Umbilical cord (tissue), 2 donors: ENCODE measurements around a stretch of chr20.

GRCh38 chr20:9953750-9954166, 81.0 kb upstream of the ANKEF1 start:
- RAMPAGE, long total RNA, result no peak

GRCh38 chr20:10453640-10453880, 18.5 kb downstream of the SLX4IP start:
- RAMPAGE, long total RNA, result no peak

DNA sequence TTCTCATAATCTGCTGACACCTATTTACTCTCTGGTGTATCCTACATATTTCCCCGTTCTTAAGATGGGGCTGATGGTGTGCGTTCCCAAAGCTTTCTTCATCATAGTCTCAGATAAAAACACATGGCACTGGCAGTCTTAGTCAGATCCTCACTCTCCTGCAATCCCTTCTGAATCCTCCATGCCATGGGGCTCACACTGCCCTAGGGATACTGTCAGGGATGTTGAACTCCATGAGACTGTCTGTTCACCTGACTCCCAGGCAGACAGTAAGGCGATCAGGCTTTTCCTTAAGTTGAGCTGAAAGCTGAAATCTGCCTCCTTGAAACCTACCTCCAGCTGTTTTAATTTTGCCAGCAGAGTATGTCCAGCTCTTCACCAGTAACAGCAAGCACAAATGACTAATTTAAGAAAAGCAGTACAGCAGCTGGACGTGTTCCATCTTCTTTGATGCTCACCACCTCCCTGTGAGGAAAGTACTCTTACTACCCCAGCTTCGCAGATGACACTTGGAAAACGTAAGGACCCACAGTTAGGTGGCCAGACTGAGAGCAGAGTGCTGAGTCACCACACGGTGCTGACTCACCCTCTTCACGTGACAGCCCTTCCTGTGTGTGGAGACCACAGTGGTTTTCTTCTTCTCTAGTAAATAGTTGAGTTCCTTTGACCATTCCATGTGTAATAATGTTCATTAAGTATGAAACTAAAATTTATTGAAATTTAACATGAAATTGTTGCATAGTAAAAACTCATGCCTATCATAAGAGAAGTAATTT, 76.3 kb downstream of the SLX4IP start:
- RAMPAGE, long total RNA, result no peak

- RAMPAGE, long total RNA, result no peak
These were observed 86.1 kb downstream of the SLX4IP start for GRCh38 chr20:10521103-10521659.

DNA sequence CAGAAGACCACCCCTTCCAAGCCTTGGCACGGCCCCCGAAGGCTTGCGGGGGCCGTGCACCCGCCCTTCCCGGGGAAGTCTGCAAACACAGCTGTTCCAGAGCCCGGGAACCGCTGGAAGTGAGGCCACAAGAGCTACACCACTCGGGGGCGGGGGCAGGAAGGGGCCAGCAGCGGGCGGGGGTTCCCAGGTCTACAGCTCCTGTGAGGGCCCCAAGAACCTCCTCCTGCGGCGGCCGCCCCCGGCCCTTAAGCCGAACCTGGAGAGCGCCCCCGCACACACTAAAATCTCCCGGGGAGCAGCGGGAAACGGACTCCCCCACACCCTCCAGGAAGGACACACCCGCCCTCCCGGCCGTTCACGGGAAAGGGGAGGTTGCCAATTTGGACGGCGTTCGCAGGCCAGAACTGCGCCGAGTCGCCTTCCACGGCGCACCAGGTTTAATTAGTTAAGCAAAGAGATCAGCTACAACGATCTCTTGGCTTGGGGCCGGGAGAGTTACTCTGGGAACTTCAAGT, 1.8 kb downstream of the JAG1 start:
- RAMPAGE, long total RNA, result no peak

DNA sequence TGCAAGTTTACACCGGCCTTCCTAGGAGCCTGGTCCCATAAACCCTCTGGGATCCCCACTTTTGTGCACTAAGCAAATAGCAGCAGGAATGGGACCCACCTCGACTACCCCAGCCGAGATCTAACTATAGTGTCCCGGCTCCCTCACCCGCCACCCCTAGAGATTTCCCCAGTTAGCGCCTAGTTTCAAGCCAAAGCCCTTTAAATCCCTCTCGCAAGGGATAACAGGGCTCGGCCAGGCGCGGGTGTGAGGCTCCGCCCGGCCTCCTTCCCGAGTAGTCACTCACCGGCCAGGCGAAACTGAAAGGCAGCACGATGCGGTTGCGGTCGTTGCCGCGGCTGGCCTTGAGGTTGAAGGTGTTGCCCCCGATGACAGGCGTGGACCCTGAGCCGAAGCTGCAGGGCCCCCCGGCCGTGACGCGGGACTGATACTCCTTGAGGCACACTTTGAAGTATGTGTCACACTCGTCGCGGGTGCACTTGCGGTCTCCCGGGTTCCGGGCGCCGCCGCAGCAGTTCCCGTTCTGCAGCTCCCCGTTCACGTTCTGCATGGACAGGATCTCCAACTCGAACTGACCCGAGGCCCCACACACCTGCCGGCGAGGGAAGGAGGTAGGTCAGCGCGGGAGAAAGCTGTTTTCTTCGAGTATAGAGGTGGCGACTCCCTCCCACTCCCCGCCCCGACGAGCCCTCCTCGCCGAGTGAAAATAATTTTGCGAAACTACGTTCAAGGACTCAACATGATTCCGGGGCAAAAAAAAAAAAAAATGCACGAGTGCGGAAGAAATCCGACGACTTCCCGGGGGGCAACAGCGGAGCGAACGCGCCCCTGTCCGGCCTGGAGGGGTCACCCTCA, 1.2 kb downstream of the JAG1 start:
- RAMPAGE, long total RNA, result no peak

DNA sequence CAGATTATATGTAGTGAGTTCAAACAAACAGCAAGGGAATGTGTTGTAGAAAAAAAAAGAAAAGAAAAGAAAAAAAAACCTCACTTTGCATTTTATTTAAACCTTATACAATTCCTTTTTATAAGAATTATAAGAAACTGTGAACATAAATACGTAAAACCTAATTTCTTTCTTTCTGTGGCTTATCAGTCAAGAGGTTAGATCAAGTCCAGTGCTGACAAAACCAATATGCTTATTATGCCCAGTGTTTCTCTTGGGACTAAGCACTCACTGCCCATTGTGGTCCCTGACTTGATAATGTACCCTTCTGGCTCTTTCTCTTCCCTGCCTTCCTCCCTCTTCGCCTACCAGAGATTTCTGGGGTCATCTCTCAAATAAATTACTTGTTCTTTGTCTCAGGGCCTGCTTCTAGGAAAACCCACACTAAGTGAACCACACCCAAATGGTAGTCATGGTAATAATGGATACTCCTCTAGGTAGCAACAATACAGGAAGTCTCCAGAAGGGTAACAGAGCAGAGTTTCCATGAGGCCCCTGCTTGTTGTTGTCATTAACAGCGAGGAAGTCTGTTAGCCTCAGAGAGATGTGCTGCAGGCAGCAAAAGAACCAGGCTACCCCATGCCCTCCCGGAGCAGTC, 9.7 kb downstream of the ISM1 start:
- RAMPAGE, long total RNA, result no peak

GRCh38 chr20:13267119-13267679, 46.1 kb downstream of the ISM1 start:
- RAMPAGE, long total RNA, result no peak

GRCh38 chr20:13430122-13430665, 208.5 kb downstream of the TASP1 start:
- RAMPAGE, long total RNA, result no peak

- RAMPAGE, long total RNA, result no peak
These were observed 67.5 kb downstream of the NDUFAF5 start for GRCh38 chr20:13852244-13852720.

GRCh38 chr20:13995830-13996458, 628 bp downstream of the MACROD2 start:
- RAMPAGE, long total RNA, result no peak

GRCh38 chr20:15080659-15081040, 743.2 kb upstream of the FLRT3 start:
- RAMPAGE, long total RNA, result no peak

DNA sequence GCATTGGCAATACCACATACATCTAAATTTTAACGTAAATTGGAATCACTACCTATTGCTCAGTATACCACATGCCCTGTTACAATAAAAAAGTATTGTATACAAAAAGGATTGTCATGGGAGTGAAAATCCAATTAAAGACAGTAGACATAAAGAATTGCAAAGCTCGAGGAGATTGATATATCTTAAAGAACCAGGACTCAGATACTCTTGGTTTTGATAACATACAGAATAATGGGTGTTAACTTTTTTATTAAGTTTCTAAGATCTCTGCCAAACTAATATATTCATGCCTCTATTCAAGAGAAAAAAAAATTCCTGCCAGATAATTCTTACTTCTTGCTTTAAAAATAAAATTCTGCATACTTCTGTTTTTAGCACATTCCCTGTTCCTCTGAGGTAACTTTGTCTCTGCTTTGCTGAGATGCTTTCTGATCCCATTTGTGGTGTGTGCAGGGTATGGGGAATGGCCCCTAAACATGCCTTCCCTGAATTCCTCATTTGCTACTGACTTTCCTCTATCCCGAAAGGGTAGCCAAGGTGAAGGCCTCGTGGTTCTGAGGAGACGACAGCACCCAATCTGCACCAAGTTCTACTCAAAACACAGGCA, 958.6 kb downstream of the KIF16B start:
- RAMPAGE, long total RNA, result no peak

DNA sequence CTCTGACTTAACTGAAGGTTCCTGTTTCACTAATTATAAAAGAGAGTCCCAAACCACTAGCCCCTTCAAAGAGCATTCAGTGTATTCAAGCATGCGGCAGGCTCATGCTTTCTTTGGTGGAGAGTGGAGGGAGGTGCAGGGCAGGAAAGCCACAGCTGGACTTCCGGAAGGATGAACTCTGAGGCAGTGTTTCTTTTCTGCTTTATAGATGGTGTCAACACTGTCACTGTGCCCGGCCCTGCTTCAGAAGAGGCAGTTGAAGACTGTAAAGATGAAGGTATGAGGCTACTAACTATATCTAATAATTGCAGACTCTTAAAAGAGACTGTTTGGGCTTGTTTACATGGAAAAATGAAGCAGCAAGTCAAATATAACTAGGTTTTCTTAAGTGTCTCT, 636.0 kb downstream of the KIF16B start:
- RAMPAGE, long total RNA, result no peak

GRCh38 chr20:17228554-17229068, 1.8 kb downstream of the PCSK2 start:
- RAMPAGE, long total RNA, result no peak

GRCh38 chr20:17556823-17557256, 13.0 kb upstream of the DSTN start:
- RAMPAGE, long total RNA, result no peak

GRCh38 chr20:17637411-17637940, 44.6 kb downstream of the RRBP1 start:
- RAMPAGE, long total RNA, result no peak

- RAMPAGE, long total RNA, result no peak
These were observed 1.1 kb downstream of the RRBP1 start for GRCh38 chr20:17680877-17681397.

DNA sequence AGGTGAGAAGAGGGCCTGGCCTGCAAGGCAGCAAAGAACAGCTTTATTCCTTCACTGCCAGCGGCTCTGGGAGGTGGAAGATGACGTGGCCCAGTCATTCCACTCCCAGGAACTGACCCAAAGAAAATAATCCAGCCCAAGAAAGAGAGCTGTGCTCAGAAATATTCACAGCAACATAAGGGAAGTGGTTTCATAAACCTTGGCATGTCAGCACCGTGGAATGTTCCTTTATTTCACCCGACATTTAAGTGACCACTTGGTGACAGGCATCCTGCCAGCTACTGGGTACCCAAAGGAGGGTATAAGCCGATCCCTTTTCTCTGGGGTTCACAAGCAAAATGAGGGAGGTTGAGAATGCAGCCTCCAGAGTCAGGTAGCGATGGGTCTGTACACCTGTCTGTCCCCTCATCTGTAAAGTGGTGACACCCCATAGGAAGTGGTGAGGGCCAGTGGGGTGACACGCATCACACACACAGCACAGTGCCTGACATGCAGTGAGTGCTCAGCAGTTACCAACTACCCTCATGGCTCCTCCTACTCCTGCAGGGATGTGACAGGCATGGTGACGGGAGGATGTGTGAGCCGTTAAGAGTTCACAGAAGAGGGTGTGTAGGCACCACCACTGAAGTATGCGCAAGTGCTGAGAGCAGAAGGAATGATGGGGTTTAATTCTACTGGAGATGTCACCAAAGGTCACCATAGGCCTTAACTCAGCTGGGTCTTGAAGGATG, 124.9 kb downstream of the SNX5 start:
- RAMPAGE, long total RNA, result no peak

DNA sequence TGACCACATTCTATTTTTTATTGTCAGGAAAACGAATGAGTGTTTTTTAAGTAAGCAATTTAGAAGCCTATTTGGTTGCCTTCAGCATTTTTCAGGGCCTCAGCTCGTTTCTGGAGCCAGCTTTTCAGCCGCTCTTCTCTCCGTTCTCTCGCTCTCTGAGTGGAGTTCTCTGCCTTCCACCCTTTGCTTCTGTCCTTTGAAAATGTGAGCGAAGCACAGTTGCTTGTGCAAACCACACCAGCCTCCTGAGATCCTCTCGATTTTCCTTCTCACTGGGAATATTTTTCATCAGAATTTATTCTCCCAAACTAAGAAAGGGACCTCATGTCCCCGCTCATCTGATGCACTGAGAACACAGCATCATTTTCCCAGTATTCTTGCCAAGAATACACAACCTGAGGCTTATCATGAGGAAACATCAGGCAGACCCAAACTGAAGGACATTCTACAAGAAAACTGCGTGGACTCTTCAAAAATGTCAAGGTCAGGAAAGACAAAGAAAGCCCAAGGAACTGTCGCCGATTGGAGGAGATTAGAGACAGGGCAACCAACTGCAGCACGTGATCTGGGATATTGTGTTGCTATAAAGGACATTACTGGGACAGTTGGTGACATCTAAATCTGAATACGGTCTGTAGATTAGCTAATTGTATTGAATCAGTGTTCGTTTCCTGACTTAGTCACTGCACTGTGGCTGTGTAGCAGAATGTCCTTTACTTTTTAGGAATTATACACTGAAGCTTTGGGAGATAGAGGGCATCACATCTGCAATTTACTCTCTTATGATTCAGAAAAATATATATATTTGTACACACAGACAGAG, 72.4 kb downstream of the SNX5 start:
- RAMPAGE, long total RNA, result no peak